Sciatic nerve (tissue), 1 donor: Measurements from ENCODE around the genes MAP4K1 and HNRNPL.

- PRO-cap, result bidirectional peak, plus-strand start at chr19:38618027, minus-strand start at chr19:38617981
Observed at GRCh38 chr19:38617755-38618562, at the start of gene MAP4K1. Gene MAP4K1 (minus strand): TSS chr19:38617953.

- PRO-cap, result no peak
Observed at GRCh38 chr19:38716473-38717643, 27.4 kb downstream of the CAPN12 start.

DNA sequence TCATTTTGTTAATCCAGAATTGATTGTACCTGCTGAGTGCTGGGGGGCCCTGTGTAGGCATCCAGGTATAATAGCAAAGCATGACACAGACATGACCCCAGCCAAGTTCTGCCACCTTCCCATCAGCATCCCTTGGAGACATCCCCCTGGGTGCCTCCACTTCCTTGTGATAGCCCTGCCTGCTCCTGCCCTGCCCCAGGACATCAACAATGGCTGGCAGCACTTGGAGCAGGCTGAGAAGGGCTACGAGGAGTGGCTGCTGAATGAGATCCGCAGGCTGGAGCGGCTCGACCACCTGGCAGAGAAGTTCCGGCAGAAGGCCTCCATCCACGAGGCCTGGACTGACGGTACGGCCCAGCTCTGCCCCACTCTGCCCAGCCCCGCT is 26.6 kb downstream of the CAPN12 start:
- PRO-cap, result no peak

- PRO-cap, result unidirectional peak, plus-strand start at chr19:38734271
Observed at GRCh38 chr19:38733607-38734696, 10.3 kb downstream of the CAPN12 start.

GRCh38 chr19:38735798-38736475 is 8.3 kb downstream of the CAPN12 start:
- PRO-cap, result bidirectional peak, plus-strand start at chr19:38736227, minus-strand start at chr19:38736119

- PRO-cap, result no peak
Observed at GRCh38 chr19:38836311-38837486, 5.1 kb upstream of the ECH1 start.

- PRO-cap, result unidirectional peak, minus-strand start at chr19:38849940; bidirectional peak, plus-strand start at chr19:38850652, minus-strand start at chr19:38850361
Observed at GRCh38 chr19:38849694-38850439, at the start of gene HNRNPL. Gene HNRNPL (minus strand): TSS chr19:38849986.

DNA sequence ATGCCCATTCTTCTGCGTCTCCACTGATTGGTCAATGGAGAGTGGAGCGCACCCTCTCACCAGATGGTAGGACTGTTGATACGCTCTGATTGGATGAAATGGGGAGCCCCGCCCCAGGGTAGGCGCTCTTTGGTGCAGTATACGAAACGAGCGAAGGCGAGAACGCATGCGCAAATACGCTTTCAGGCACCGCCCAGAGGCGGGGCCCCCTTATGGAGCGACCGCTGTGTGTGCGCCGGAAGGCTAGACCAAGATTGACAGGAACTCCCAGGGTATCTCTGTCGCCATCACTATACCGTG is 604 bp upstream of the HNRNPL start:
- PRO-cap, result bidirectional peak, plus-strand start at position 213 of the sequence, minus-strand start outside the sequence

DNA sequence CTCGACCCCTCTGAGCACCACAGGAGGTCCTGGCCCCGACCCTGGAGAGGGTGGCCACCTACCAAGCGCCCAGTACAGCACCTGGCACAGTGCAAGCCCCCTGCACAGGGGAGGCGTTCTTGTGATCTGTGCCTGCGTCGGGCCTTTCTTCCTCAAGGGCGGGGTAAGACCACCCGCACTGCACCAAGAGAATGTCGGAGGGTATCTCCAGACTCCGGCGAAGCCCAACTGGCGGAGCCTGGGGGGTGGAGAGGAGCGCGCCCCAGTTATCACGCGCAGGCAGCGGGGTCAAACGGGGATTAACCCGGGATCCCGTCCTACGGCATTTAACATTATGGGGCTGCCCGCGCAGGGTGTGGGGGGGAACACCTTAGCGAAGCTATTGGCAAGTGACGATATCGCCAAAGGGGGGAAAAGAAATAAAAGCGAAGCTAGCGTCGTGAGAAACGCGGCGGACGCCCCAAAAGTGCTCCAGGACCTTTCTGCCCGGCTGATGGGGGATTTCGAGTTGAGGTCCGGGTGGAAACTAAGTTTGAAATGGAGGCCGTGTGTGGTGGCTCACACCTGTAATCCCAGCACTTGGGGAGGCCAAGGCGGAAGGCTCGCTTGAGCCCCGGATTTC is 1.4 kb upstream of the HNRNPL start:
- PRO-cap, result bidirectional peak, plus-strand start at position 232 of the sequence, minus-strand start at position 222 of the sequence

- PRO-cap, result no peak
Observed at GRCh38 chr19:38974678-38974941, 932 bp downstream of the FBXO17 start.

GRCh38 chr19:39198699-39199530 is 2.2 kb downstream of the NCCRP1 start:
- PRO-cap, result no peak

DNA sequence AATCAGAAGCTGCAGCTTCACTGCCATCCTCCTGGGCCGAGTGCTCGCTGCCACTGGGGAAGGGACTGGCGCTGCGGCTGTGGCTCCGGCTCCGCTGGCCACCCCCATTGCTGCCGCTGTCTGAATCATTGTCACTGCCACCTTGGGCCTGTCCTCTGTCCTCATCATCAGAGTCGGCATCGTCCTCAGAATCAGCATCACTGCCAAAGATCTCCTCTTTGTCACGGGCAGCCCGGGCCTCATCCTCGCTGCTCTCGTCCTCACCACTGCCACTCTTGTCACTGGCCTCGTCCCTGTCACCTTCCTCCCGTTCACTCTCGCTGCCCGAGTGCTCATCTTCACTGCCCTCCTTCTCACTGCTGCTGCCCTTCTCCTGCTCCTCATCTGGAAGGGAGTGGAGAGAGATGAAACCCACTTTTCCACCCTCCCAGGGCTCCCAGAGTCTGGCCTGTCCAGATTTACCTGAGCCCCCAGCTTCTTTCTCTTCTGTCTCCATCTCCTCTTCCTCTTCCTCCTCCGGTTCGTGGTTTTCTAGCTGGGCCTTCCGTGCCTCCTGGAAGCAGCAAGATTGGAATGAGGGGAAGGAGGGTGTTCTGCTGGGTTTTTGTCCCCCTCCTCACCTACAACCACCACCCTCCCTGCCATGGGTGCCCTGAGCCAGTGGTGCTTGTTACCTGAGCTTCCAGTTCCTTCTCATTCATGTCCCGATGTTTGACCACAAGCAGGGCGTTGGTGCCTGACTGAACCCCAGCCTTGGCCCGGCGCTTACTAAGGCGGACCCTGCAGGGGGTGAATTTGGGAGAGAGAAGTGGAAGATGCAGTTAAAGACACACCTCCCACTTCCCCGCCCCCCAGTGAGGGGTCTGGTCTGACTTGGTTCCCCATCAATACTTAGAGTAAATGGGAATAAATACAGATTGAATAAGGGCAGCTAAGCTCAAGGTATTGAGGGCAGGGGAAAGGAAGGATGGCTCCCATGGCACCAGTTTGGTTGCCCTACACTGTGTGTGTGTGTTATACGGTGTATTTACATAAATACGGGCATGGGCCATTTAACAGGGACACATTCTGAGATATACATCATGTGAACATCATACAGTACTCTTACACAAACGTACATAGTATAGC is 4.5 kb downstream of the PAF1 start:
- PRO-cap, result no peak

GRCh38 chr19:39409304-39409904 is 2.8 kb downstream of the ZFP36 start:
- PRO-cap, result bidirectional peak, plus-strand start at chr19:39409585, minus-strand start at chr19:39409663

DNA sequence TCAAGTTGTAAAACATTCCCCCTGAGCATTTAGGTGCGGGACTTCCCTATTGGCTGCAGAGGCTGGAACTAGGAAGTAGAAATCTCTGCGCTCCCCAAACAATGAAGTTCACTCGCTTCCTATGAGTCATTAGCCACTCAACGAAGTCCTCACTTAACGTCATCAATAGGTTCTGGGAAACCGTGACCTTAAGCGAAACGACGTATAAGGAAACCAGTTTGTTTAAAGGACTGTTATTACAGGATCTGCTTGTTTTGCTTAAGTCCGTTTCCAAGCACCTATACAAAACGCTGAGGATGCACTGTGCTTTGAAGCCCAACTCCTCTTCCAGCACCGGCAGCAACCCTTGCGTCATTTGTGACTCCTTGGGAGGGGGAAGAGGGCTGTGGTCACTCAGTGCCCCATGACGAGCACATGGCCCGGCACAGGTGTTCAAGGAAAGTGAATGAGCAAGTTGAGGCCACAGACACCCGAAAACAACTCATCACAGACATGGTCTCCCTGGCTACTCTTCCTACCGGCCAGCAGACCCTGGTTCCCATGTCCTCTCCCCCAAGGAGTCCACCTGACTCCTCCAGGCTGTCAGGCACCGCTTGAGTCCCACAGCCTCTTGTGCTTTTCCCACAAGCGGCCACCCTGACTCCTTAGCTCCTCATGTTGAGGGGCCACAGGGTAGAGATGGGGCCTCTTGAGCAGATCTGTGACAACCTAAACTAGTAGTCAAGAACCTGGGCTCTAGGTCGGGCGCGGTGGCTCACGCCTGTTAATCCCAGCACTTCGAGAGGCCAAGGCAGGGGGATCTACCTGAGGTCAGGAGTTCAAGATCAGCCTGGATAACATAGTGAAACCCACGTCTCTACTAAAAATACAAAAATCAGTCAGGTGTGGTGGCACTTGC is 4.8 kb downstream of the RPS16 start:
- PRO-cap, result bidirectional peak, plus-strand start at position 355 of the sequence, minus-strand start at position 70 of the sequence

- PRO-cap, result no peak
Observed at GRCh38 chr19:39433838-39434347, 1.9 kb downstream of the RPS16 start.

GRCh38 chr19:39467534-39467977 is 13.1 kb upstream of the TIMM50 start:
- PRO-cap, result no peak

GRCh38 chr19:39679091-39679795 is 23.5 kb downstream of the LGALS16 start:
- PRO-cap, result no peak

DNA sequence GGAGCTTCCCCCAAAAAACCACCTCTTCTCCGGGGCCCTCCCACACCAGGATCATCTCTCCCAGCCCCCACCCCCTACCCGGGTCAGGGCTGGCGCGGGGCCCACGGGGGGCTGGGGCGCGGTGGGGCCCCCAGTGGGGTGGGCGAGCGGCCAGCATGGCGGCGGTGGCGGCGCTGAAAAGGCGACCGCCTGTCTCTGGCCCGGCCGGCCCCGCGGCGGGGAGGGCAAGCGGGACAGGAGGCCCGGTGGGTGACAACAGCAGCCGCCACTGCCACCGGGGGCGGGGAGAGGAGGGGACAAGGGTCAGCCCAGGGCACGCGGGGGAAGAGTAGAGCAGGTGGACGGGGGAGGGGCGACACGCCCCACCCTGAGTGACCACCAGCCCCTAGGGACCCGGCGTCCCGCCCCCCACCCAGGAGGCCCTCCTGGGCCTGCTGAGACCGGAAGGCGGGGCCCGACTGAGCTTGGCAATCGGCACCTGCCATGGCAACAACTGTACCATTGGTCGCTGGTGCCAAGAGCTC is 711 bp downstream of the DYRK1B start:
- PRO-cap, result bidirectional peak, plus-strand start outside the sequence, minus-strand start at position 433 of the sequence

- PRO-cap, result no peak
Observed at GRCh38 chr19:39878977-39879249, 32.7 kb upstream of the FBL start.

- PRO-cap, result no peak
Observed at GRCh38 chr19:39881488-39881818, 35.3 kb upstream of the FBL start.